ENCODE results near the genes ARHGEF19, PADI1 and ACTL8.

- RAMPAGE, long total RNA: no peak
- RRBS: no CpG with 5 or more reads among the region's 16 CpGs
Observed at GRCh38 chr1:16212051-16213056, at the start of gene ARHGEF19. ARHGEF19 (minus strand) TSS chr1:16212652.

DNA sequence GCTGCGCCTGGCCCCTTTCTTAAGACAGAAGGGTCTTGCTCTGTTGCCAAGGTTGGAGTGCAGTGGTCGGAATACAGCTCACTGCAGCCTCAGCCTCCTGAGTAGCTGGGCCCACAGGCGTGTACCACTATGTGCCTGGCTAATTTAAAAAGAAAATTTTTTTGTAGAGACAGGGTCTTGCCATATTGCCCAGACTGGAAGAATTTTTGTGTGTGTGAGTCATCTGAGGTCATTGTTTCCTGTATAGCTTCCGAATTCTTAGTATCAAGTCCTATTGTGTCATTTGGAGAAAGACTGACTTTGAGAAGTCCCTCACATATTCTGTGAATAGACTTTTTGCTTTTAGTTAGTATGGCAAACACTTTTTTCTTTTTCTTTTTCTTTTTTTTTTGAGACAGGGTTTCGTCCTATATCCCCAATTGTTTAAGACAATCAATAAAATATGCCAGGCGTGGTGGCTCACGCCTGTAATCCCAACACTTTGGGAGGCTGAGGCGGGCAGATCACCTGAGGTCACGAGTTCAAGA is 4.8 kb downstream of the SZRD1 start:
- RAMPAGE, long total RNA: no peak
- RRBS: no CpG with 5 or more reads among the region's 9 CpGs

- RAMPAGE, long total RNA: no peak
- RRBS: no CpG with 5 or more reads among the region's 14 CpGs
Observed at GRCh38 chr1:16375477-16376042, 8.5 kb downstream of the SZRD1 start.

DNA sequence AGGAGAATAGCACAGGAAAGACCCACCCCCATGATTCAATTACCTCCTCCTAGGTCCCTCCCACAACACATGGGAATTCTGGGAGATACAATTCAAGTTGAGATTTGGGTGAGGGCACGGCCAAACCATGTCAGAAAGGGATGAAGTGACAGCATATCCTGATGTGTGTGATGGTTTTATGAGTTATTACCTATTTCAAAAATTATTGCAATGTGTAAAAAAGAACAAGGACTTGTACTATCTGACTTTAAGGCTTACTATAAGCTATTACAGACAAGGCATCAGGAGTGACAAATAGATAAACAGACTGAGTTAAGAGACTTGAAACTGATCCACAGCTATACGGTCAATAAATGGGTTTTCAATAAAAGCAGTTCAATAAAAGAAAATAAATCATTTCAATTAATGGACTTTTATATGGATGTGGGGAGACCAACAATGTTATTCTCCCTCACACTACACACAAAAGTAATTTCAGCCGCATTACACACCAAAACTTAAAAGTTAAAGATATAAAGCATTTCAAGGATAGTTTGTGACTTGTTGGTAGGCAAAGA is 97.3 kb downstream of the NECAP2 start:
- RAMPAGE, long total RNA: no peak
- RRBS: no CpG with 5 or more reads among the region's 3 CpGs

DNA sequence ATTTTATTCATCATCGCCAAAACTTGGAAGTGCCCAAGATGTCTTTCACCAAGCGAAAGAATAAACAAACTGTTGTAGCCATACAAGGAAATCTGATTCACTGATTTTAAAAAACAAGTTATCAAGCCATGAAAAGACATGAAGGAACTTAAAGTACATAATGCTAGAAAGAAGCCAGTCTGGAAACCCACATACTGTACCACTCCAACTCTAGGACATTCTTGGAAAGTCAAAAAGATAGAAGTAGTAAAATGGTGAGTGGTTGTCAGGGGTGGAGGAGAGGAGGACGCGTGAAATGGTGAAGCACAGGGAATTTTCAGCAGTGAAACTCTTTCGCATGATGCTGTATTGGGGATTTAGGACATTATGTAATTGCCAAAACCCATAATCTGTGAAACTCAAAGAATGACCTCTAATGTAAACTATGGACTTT is 165.5 kb downstream of the NECAP2 start:
- RAMPAGE, long total RNA: no peak
- RRBS: no CpG with 5 or more reads among the region's 5 CpGs

DNA sequence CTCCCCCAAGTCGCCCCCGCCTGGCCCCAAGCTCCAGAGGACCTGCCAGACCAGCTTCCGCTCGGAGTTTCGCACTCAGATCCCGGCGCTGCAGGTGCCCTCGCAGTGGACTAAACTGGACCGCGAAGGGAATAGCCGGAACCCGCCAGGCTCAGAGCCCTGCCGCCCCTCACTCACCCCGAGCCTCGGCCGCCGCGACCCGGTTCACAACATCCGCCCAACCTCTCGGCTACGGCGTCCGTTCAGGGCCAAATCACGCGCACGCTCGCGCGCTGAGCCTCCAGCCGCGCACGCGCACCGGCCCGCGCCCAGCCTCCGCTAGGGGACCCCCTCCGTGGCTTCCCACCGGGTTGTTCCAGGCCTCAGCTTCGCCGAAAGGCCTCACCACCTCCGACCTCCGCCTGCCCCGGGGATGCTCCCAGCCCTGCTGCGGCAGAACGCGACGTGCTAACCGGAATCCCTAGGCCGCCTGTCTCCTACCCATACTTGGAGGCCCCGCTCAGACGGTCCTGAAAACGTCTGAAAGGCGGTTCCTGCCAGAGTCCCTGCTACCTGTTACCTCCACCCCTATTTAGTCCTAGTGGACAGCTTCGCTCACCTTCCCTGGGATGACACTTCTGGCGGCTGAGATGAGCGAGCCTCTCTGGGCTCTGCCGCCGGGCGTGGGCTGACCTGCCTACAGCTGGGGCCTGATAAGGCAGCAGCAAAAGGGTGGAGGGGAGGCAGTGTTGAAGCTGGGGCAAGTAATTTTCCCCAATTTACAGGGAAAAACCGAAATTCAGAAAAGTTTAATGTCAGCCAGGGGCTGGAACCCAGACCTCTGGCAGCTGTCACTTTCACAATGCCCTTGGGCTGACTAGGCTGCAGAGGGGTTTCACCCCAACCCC is 204.2 kb downstream of the NECAP2 start:
- RAMPAGE, long total RNA: no peak
- RRBS: 2% methylated on average over 29 of the region's 62 CpGs

GRCh38 chr1:16645356-16645943 is 204.9 kb downstream of the NECAP2 start:
- RAMPAGE, long total RNA: no peak
- RRBS: no CpG with 5 or more reads among the region's 6 CpGs

DNA sequence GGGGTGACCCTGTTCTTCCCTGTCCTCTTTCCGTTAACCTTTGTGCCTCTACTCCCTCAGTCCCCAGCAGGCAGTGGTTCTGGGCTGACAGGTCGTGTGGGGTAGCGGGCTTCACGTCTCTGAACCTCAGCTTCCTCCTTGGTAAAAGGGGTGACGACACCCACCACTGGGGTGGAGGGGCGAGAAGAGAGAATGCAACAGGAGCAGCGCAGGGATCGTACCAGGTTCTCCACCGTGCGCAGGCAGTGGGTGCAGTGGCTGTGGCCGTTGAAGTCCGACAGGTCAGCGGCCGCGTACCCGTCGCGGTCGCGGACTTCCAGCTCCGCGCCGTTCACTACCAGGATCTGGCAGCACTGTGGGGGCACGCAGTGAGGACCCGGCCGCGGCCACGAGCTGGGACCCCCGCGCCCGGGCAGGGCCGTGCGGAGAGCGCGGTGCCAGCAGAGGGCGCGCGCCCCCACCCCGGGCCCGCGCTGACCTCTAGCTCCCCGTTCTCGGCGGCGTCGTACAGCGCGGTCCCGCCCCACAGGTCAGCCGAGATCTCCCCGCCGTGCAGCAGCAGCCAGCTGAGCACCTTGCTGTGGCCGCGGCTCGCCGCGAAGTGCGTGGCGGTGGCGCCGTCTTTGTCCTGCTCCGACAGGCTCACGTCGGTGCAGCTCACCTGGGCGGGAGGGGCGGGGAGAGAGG is 214.5 kb upstream of the CROCC start:
- RAMPAGE, long total RNA: no peak
- RRBS: no CpG with 5 or more reads among the region's 66 CpGs

GRCh38 chr1:17204934-17205377 is at the start of gene PADI1:
PADI1 (plus strand) TSS chr1:17205128.
- RAMPAGE, long total RNA: no peak
- RRBS: no CpG with 5 or more reads among the region's 7 CpGs

- RAMPAGE, long total RNA: no peak
- RRBS: no CpG with 5 or more reads among the region's 18 CpGs
Observed at GRCh38 chr1:17519797-17520570, 19.5 kb upstream of the ARHGEF10L start.

GRCh38 chr1:17527044-17527962 is 12.2 kb upstream of the ARHGEF10L start:
- RAMPAGE, long total RNA: no peak
- RRBS: no CpG with 5 or more reads among the region's 15 CpGs

- RAMPAGE, long total RNA: no peak
- RRBS: no CpG with 5 or more reads among the region's 16 CpGs
Observed at GRCh38 chr1:17605562-17606300, 66.2 kb downstream of the ARHGEF10L start.

DNA sequence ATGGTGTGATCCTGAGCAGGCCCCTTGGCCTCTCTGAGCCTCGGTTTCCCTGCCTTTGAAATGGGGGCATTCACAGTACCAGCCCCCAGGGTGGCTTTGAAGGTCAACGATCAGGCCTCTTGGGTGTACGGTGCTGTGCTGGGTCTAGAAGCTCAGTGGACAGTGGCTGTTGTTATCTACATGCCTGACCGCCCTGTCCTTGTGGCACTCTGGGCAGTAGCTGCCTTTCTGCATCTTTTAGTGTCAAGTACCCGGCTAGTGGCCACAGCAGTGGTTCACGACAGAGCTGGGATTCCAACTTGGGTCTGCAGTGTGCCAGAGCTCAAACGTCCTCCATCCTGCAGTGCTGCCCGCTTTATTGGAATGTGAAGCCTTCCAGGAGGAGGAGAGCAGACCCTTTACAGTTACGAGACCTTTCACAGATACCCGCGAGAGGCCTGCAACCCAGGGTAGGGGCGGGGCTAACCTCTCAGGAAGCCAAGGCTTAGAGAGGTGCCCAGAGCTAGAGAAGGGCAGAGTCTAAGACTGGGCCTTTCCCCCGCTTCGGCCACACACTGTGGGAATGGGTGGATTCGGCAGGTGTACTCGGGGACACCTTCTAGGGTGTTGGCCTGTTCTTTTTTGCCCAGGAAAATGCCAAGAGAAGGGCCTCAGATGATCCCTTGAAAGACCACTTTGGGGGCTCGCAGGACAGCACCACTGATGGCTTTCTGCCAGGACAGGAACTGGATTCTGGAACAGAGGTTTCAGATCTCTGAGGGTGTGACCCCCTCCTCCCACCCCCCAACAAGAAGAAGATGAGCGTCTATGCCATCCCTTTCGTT is 74.5 kb downstream of the ARHGEF10L start:
- RAMPAGE, long total RNA: no peak
- RRBS: no CpG with 5 or more reads among the region's 19 CpGs

DNA sequence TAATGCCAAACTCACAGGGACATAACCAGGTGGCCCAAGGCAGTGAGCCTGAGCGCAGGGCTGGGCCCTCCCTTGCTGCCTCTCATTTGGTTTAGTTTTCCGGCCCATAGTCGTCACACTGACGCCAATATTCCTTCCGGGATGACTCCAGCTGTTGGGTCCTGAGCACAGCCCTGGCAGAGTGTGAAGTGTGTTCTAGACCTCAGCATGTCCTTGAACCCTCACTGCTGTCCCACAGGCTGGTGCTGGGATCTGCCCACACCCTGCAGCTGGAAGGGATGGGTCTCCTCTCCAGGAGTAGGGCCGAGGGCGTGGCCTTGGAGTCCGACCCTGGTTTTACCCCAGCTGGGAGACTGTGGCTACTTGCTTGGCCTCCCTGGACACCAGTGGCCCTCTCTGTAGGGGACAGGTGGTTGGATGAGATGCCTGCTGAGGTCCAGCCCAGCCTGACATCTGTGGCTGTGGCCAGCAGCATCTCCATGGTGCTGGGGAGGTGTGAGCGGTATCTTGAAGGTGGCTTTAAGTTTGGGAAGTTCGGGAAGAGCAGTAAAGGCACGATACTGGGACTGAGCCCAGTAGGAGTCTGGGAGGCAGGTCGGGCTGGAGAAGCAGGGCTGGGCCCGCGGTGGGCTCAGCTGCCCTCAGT is 104.8 kb downstream of the ARHGEF10L start:
- RAMPAGE, long total RNA: no peak
- RRBS: no CpG with 5 or more reads among the region's 14 CpGs

- RAMPAGE, long total RNA: no peak
- RRBS: no CpG with 5 or more reads among the region's 2 CpGs
Observed at GRCh38 chr1:17672709-17673101, 82.4 kb upstream of the ACTL8 start.

- RAMPAGE, long total RNA: no peak
- RRBS: no CpG with 5 or more reads among the region's 12 CpGs
Observed at GRCh38 chr1:17755140-17755522, at the start of gene ACTL8. ACTL8 (plus strand) TSS chr1:17755333.

DNA sequence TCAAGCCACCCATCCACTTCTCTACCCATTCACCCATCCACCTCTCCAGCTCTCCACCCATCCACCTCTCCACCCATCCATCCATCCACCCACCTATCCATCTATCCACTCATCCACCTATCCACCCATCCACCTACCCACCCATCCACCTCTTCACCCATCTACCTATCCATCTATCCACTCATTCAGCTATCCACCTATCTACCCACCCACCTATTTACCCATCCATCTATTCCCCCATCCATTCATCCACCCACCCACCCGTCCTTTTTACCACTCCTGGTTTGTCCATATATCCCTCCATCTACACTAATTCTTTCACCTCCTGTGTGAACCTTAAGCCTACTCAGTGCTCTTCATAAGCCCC is 105.7 kb downstream of the ACTL8 start:
- RAMPAGE, long total RNA: no peak
- RRBS: no CpG with 5 or more reads among the region's 1 CpG

DNA sequence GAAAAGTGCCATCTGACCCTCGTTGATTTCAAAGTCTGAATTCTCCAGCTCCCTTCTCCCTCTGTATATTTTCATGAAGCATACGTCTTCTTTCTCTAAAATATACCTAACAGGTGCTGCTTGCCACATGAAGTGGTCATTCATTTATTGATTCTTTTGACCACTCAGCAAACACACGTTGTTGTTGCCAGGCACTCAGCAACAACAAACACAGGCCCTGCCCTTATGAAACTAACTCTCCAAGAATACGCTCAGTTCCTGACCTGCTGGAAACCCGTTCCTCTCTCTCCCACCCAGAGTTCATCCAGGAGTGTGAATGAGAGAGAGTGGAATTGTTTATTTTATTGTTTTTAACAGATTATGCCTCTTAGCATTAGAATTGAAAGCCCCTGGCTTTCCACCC is 181.3 kb upstream of the KLHDC7A start:
- RAMPAGE, long total RNA: no peak
- RRBS: no CpG with 5 or more reads among the region's 5 CpGs

- RAMPAGE, long total RNA: no peak
- RRBS: no CpG with 5 or more reads among the region's 3 CpGs
Observed at GRCh38 chr1:18384323-18384820, 96.4 kb upstream of the KLHDC7A start.

GRCh38 chr1:18410183-18410956 is 70.4 kb upstream of the KLHDC7A start:
- RAMPAGE, long total RNA: no peak
- RRBS: no CpG with 5 or more reads among the region's 17 CpGs